H9 (cell line): ENCODE results near the gene ENTREP1.

DNA sequence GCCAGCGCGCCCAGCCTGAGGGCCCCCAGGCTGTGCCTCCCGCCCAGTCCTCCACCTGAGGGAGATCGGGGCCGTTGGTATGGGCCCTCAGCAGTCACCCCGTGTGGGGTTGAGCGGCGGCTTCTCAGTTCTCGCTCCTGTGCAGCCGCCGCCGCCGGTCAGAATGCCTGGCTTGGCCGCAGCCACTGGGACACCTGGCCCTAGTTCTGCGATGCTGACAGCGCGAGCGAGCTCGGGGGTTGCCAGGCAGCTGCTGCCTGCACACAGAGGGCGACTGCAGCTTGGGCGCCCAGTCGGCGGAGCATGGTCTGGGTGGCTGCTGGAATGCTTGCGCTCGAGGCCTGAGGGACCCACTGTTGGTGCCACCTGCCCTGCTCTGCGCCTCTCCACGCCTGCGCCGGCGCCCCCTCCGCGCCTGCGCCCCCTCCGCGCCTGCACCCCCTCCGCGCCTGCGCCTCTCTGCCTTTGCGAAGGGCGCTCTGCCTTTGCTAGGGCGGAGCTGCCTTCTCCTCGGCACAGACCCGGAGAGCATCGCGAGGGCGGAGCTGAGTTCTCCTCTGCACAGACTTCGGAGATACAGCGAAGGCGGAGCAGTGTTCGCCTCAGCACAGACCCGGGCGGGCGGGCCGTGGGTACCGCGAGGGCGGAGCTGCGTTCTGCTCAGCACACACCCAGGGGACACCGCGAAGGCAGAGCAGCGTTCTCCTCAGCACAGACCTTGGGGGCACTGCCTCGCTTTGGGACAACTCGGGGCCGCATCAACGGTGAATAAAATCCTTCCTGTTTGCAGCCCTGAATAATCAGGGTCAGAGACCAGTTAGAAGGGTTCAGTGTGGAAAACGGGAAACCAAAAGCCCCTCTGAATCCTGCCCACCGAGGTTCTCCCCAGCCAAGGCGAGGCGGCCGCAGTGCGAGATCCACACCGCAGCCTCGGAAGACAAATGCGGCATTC lies 1648.4 kb downstream of the SPATA31A7 start:
- PRO-cap, result no peak

GRCh38 chr9:63325652-63326313 lies 1959.2 kb downstream of the FOXD4L5 start:
- PRO-cap, result no peak

DNA sequence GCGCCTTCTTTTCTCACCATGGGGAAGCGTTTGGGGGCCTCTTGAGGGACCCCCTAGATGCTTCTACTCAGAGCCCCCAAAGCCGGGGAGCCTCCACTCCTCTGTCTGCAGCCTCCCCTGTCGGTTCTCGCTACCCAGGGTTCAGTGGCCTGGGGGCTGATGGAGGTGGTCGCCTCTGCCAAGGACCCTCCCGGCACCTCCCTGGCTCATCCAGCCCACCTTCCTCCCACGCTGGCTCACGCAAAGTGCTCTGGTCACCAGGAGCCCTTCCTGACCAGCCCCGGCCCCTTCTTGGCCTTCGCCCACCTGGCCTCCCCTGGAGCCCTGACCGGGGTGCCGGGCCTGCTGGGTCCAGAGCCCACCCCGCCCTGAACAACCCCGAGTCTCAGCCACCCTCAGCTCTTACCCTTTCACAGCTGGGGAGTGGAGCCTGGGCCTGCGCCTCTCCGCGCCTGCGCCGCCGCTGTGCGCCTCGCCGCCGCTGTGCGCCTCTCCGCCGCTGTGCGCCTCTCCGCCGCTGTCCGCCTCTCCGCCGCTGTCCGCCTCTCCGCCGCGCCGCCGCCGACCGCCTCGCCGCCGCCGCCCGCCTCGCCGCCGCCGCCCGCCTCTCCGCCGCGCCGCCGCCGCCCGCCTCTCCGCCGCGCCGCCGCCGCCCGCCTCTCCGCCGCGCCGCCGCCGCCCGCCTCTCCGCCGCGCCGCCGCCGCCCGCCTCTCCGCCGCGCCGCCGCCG lies 1900.2 kb downstream of the FOXD4L5 start:
- PRO-cap, result no peak

GRCh38 chr9:63399775-63400844 lies 1884.9 kb downstream of the FOXD4L5 start:
- PRO-cap, result no peak

DNA sequence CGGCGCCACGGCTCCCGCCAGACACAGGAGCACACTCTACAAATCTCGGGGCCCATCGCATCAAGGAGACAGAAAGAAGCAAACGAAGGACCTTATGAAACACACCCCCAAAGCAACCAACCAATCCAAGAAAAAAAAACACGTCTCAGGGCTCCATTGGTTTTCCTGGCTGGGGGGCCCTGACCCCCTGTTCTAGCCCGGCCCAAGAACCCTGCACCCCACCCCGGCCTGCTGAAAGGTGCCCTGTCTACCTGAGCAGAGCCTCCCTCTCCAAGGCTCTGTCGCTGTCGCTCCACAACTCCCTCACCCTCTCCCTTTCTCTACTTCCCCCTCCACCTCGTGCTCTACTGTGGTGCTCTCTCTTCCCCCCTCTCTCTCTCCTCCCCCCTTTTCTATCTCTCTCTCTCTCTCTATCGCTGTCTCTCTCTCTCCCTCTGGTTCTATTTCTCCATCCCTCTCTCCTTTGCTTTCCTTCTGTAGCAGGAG lies 1471.1 kb downstream of the FOXD4L5 start:
- PRO-cap, result no peak

DNA sequence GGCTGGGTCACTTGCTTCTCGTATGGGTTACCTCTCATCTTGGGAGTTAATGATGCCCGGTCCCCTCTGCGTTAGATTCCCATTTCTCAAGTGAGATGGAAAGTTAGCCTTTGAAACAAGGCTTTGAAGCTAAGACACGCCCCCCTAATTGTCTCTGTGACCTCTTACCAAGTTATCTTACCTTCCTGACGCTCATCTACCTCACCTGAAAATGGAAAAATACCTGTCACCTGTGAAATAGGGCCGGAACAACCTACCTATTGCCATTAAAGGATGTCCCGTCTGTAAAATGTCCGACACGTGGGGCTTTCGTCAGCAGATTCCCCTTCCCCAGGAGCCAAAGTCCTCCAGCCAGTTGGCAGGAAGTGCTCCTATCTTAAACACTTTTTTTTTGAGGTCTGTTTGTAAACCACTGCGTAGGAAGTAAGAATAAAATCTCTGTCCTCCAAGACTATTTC lies 557 bp downstream of the ZNG1E start:
- PRO-cap, result no peak

DNA sequence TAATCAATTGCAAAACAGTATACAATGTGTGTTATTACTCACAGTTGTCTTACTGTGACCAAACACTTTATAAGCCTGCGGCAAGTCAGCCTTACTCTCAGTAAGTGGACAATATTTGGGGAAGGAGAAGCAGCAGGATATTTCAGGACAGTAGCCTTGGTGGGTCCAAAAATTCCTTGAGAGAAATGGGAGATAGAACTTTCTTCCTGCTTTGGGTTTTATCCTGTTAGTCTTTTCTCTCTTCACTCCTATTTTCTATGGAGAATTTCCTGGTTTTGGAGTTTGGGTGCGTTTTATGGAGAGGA lies 824 bp upstream of the PGM5 start:
- PRO-cap, result no peak

DNA sequence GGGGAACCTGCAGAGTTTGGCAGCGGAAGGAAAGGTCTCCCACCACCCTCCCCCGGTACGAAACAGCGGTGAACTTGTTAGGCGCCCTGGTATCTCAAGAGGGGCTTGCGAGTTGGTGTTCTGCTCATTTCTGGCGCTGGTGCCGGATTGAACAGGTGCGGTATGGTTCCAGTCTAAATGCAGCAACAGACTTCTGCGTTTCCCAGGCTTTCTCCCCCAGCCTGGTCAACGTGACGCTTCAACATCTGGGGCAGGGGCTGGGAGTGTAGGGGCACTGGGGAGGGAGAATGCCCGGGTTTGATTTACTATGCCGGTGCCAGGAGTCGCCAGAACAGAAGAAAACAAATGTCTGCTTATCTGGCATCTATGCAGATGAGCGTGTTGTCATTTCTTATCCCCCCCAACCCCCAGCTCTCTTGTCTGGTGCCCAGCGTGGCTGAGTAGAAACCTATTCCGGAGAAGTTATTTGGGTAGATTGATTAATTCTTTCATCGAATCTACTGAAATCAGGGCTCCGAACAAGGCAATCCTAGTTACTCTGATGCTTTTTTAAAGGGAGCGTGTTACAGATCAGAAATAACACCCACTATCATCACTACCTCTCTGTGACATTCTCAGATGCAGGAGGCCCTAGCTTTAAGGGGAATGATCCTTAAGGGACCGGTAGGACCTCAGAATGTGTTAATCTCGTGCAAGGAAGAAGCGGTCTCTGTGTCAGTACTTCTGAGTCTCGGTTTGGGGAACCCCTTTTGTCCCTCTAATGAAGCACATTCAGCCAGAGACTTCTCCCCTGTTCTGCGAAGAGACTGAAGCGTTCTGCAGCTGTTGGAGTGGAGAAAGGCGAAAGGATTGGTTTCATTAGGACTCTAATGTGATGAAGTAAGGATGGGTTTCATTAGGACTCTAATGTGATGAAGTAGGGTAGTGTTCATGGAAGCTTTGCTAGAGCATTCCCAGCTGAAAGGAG lies 1.3 kb downstream of the PIP5K1B start:
- PRO-cap, result no peak

- PRO-cap, result no peak
Observed at GRCh38 chr9:68738352-68738648, 33.3 kb downstream of the PIP5K1B start.

GRCh38 chr9:68739464-68740220 lies 34.6 kb downstream of the PIP5K1B start:
- PRO-cap, result no peak

GRCh38 chr9:68861403-68862005 lies 81.6 kb downstream of the PABIR1 start:
- PRO-cap, result no peak

GRCh38 chr9:69036829-69037411 lies 1.4 kb downstream of the FXN start:
- PRO-cap, result no peak

- PRO-cap, result no peak
Observed at GRCh38 chr9:69093439-69094020, 58.0 kb downstream of the FXN start.

GRCh38 chr9:69122504-69123364 lies 51.3 kb upstream of the TJP2 start:
- PRO-cap, result bidirectional peak, plus-strand start at chr9:69122759, minus-strand start at chr9:69122822; bidirectional peak, plus-strand start at chr9:69123045, minus-strand start at chr9:69122929

DNA sequence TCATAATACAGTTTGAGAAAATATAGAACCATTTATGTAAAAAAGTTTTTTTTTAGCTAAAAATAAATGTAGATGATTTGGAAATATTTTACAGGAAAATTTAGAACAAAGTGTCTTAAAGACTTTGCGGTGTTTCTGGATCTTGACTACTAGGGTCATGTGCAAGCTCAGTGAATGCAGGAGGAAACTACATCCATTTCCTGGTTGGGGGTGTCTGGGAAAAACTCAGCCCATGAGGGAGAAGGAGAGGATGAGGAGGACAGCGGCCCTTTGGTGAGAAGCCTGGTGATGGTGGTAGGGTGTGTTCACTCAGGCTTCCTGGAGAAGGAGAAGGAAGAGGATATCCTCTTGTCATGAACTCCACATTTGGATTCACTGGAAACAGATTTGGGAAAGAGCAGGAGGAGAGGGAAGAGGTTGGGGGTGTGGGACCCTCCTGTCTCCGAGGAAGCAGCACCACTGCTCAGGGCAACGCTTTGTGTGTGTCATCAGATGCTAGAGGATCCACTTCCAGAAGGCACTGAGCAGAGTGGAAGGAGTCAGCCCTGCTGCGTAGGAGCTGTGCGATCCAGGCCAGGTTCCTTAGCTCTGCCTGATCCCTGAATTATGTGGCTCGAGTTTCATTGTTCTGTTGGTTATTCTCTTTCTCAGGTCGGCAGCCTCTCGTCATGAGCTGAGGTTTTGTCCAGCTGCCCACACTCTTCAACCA lies 37.4 kb upstream of the TJP2 start:
- PRO-cap, result no peak

- PRO-cap, result bidirectional peak, plus-strand start at chr9:69324788, minus-strand start at chr9:69324689; bidirectional peak, plus-strand start at chr9:69325185, minus-strand start at chr9:69325050
Observed at GRCh38 chr9:69324372-69325464, at the start of gene ENTREP1. ENTREP1 (plus strand) TSS chr9:69325215.

DNA sequence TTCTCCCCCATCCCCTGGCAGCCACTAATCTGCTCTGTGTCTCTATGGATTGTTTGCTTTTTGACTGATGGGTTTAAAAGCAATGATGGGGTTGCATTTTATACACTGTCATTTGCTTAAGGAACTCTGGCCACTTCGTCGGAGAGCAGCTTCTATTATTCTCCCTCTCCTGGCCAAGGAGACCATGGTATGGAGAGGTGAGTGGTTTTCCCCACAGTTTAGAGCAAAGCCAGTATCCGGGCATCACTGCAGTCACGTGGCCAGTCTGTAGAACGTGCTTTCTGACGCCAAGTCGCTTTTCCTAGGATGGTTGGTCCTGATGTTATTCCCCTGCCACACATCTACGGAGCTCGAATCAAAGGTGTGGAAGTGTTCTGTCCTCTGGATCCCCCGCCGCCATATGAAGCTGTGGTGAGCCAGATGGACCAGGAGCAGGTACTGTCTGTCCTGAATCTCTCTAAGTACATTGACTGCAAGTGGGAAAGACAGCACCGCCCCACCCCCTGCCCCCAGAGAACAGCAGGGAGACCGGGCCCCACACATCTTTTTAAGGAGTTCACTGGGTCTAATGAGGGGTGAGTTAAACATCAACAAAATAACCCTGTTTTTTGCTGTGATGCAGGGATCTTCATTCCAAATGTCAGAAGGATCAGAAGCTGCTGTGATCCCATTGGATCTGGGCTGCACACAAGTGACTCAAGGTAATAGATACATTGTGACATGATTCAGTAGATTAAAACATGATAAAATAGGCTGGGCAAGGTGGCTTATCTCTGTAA lies 58.5 kb downstream of the ENTREP1 start:
- PRO-cap, result no peak

GRCh38 chr9:69476115-69476517 lies 151.1 kb downstream of the ENTREP1 start:
- PRO-cap, result no peak

DNA sequence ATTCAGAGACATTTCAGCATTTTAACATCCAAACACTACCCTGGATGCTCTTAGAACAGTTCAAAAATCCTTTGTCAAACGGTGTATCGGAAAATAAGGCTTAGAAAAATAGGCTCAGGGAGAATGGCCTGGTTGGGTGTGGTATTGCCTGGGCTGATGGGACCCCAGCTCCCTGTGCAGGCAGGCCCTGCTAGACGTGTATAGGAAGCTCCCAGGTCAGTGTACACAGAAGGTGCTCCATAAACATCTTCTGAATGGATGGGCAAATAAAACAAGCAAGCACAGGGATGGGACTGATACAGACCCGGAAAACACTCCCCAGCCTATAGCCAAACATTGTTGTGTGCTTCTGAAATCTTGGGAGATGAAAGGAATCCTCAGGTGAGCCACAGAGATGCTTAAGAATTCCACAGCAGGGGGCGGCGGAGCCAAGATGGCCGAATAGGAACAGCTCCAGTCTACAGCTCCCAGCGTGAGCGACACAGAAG lies 151.7 kb downstream of the ENTREP1 start:
- PRO-cap, result unidirectional peak, plus-strand start at position 410 of the sequence

DNA sequence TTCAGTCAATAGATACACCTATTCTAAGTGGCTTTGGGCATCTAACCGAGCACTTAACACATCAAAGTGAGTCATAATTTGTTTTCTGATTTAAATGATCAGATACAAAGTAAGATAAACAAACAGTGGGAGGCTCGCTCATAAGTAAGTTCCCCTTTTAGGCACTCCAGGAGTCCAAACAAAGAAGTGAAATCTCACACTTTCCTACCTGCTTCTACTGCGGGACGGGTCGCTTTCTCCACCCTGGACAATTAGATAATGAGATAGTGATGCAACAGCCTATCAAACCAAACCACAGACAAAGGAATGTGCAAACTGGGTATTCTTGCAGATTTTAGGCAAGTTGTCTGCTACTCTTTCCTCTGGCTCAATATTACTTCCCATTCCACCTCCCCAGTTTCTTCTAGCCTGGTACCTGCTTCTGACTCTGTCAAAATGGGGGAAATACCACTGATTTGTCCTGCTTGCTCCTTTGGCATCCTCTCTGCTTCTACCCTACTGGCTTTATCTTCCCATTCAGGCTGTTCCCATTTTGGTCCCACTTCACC lies 89.9 kb downstream of the APBA1 start:
- PRO-cap, result no peak